ENCODE data around the genes RNF187 and NUP133.

DNA sequence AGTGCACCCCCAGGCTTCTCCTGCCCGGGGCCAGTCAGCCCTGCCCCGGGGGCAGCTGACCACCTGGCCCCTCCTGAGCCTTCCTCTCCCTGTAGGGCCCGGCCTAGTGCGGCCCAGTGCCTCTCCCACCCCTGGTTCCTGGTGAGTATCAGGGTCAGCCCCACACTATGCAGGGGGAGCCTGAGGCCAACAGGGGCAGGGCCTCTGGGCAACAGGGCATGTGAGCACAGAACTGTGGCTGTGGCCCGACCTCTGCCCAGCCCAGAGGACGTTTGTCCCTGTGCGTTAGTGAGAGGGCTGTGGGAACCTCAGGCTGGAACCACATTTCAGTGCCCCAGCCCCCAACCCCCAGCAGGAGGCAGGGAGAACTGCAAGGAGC lies 36.5 kb downstream of the TRIM11 start:
- CAGE, long polyA plus RNA = no peak
- RRBS = 70% methylated on average over 2 of the region's 7 CpGs

- CAGE, long polyA plus RNA = no peak
- RRBS = no CpG with 5 or more reads among the region's 42 CpGs
These were observed 34.2 kb downstream of the TRIM11 start for GRCh38 chr1:228372102-228373255.

GRCh38 chr1:228405247-228405569 lies 1.4 kb downstream of the TRIM11 start:
- CAGE, long polyA plus RNA = no peak
- RRBS = no CpG with 5 or more reads among the region's 6 CpGs

DNA sequence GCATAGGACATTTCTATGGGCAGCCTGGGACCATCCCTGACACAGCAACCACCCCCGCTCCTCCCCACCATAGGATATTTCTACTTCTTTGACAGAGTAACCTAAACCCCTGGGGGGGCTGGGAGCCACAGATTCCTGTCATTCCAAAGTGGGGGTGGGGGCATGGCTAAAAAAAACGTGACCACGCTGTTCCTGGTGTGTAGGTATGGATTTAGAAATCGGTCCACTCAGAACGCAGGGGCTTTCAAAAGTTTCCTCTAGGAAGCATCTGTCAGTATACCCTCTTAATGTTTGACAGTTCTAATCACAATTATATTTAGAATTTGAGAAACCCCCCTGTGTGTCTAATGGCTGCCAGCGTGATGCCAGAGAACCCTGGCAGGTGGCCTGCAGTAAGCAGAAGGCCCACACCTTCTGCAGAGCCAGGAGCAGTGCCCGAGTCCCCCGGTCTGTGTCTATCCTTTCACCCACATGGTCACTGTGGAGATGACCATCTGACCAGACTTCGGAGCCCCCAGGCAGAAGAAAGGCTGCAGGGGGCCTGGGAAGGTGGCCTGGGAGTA lies 1.2 kb upstream of the TRIM11 start:
- CAGE, long polyA plus RNA = no peak
- RRBS = no CpG with 5 or more reads among the region's 9 CpGs

- CAGE, long polyA plus RNA = start-site peak on the plus strand at chr1:228487382-228487399, 255 and 372 reads in 2 replicates
- RRBS = under 1% methylated on average over 23 of the region's 50 CpGs
These were observed at the start of gene RNF187 for GRCh38 chr1:228486968-228487471. Gene RNF187 (plus strand): TSS chr1:228487382.

DNA sequence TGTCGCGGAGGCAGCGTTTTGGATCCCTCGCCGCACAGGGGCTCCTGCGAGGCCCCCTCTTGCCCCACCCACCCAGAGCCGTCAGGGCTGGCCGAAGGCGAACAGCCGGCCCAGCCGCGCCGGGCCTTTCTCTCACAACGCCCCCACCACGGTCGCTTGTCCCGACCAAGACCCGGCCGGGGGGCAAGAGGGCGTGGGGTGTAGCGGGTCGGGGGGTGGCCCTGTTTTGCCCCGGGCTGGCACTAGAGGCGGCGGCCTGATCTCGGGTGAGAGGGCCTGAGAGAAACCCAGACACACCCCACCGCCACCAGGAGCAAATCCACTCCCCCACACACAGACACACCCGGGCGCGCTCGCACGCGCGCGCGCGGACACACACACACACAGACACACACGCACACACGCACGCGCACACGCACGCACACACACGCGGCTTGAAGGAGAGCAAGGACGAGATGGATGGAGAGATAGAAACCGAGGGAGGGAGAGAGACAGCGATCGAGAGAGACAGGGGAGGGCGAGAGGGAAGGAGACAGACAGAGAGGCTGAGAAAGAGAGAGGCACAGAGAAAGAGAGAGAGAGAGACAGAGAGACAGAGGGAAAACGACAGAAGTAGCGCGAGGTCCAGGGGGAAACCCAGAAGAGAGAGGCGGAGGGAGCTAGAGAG lies 99.9 kb upstream of the RHOU start:
- CAGE, long polyA plus RNA = no peak
- RRBS = 21% methylated on average over 8 of the region's 54 CpGs

GRCh38 chr1:228637614-228637995 lies 97.7 kb upstream of the RHOU start:
- CAGE, long polyA plus RNA = no peak
- RRBS = no CpG with 5 or more reads among the region's 34 CpGs

DNA sequence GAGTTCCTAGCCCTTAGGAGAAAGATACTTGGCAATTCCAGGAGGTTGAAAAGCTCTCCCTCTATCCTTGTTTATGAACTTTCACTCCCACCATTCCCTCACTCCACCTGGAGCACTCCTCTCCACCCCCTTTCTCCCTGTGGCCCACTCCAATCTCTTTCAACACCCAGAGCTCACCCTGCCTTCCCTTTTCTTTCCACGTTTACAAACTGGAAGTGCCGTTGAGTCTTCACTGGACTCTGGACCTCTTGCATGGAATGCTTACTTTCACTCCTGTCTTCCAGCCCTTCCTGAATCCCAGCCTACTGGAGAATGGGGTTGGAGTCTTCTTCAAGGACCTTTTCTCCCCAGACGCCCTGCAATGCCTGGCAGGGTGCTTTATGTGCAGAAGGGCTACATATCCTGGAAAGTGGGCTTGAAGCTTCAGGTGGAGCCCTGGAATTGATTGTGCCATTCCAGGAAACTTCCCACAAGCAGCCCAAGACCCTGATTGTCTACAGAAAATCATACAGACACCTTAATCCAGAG lies 198.5 kb downstream of the RHOU start:
- CAGE, long polyA plus RNA = no peak
- RRBS = no CpG with 5 or more reads among the region's 3 CpGs

GRCh38 chr1:228935191-228935533 lies 199.9 kb downstream of the RHOU start:
- CAGE, long polyA plus RNA = no peak
- RRBS = no CpG with 5 or more reads among the region's 2 CpGs

- CAGE, long polyA plus RNA = no peak
- RRBS = no CpG with 5 or more reads among the region's 10 CpGs
These were observed 243.4 kb downstream of the RHOU start for GRCh38 chr1:228978663-228979130.

- CAGE, long polyA plus RNA = no peak
- RRBS = 24% methylated on average over 4 of the region's 9 CpGs
These were observed 211.3 kb upstream of the RAB4A start for GRCh38 chr1:229059666-229060051.

DNA sequence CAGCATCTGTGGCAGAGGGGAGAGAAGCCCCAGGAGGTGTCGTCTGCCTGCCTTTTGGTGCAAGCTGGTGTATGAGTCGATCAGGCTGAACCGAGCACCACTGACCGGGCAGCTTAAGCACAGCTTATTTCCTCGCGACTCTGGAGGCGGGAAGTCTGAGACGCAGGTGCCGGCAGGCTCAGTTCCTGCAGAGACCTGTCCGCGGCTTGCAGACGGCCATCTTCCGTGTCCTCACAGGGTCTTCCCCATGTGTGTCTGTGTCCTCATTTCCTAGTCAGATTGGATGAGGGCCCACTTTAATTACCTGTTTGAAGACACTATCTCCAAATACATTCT lies 123.7 kb upstream of the RAB4A start:
- CAGE, long polyA plus RNA = no peak
- RRBS = 72% methylated on average over 6 of the region's 13 CpGs

DNA sequence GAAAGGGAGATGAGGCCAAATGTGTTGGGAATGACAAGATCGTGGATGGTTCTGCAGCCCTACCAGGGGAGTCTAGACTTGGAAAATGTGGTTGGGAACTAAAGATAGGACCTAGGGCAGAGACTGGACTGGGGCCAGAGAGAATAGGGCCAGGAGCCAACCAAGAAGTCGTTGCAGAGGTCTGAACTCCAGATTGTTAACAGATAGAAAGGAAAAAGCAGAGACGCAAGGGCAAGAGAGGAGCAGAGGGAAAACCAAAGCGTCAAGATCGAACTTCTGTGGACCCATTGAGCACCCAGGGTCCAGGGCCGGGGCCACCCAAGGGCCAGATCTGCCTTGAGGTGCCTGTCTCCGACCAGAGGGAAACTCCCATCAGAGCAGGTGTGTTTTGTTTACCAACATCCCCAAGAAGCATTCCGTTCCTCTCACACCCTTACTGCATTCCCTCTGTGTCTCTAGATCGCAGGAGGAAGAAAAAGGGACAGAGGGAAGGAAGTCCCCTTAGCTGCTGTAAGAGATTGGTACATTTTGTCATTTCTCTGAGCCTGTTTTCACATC lies 106.1 kb upstream of the RAB4A start:
- CAGE, long polyA plus RNA = no peak
- RRBS = no CpG with 5 or more reads among the region's 9 CpGs

- CAGE, long polyA plus RNA = no peak
- RRBS = no CpG with 5 or more reads among the region's 4 CpGs
These were observed 32.2 kb upstream of the RAB4A start for GRCh38 chr1:229238575-229239150.

GRCh38 chr1:229325669-229326267 lies 17.1 kb downstream of the CCSAP start:
- CAGE, long polyA plus RNA = no peak
- RRBS = no CpG with 5 or more reads among the region's 8 CpGs

DNA sequence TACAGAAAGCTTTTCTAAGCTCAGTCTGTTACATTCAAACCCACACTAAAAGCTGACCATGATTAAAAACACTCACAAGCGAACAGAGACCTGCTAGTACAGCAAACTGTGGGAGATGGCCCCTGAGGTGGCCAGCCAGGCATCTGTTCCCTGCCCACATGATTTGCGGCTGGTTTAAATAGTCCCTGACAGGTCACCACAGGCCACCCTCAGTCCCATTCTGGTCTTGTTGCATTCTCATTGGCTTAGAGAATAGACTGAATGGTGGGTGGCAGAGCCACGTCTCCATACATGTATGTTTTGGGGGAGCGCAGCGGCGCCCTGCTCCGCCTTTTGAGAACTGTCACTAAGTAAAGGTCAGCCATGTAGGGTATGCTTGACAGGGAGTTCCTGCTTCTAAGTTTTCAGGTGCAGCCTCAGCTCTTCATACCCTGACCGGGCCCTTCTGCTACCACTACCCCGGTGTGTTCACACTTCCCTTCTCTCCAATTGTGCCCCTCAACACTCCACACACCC lies 2.4 kb upstream of the ACTA1 start:
- CAGE, long polyA plus RNA = no peak
- RRBS = no CpG with 5 or more reads among the region's 9 CpGs

GRCh38 chr1:229507741-229508978 lies at the start of gene NUP133:
Gene NUP133 (minus strand): TSS chr1:229508341.
- CAGE, long polyA plus RNA = start-site peak on the minus strand at chr1:229508180-229508305, 183 and 17 reads in 2 replicates
- RRBS = 1% methylated on average over 18 of the region's 70 CpGs

DNA sequence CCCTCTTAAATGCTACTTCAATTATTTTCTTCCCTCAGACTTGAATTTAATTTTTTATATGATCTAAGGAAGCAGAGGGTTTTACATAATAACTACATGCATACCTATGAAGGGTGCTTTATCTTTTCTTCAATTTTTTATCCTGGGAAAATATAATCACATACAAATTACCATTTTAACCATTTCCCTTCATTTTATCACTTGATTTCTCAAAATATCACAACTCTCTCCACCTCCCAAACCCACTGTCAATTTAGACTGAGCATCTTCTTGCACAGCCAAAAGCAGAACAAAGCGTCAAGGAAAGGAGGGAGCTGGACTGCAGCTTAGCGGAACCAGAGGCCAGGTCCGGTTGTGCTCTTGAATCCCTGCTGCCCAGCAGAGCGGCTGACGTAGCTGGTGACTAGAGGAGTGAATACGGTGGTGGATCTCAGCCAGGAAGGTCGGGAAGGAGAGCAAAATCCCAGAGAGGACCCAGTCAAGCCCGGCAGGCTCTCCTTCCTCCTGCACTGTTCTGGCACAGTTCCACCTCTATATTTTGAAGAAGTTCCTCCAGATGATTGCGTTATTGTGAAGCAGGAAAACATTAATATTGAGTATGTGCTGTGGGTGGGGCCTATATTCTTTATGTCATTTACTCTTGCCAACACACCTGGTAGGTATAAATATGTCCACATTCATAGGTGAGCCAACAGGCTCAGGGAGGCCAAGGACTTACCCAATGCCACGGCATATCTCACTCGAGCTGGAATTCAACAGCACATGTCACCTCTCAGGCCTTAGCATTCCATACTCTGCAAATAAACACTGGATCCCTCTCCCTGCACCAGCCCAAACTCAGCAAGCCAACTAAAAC lies 23.5 kb upstream of the ABCB10 start:
- CAGE, long polyA plus RNA = no peak
- RRBS = no CpG with 5 or more reads among the region's 11 CpGs

GRCh38 chr1:230011504-230012225 lies 55.4 kb upstream of the GALNT2 start:
- CAGE, long polyA plus RNA = no peak
- RRBS = no CpG with 5 or more reads among the region's 6 CpGs

- CAGE, long polyA plus RNA = no peak
- RRBS = 2% methylated on average over 29 of the region's 67 CpGs
These were observed 559 bp downstream of the GALNT2 start for GRCh38 chr1:230067432-230068162.

Measured in BJ (cell line).